Airway epithelial cell (primary cell): ENCODE data around the gene LHFPL6.

- RAMPAGE, long total RNA = no peak
These were observed 32.2 kb downstream of the RFXAP start for GRCh38 chr13:36850981-36851956.

- RAMPAGE, long total RNA = no peak
These were observed 31.3 kb downstream of the SMAD9 start for GRCh38 chr13:36888546-36889232.

GRCh38 chr13:37579017-37579571 lies 19.5 kb downstream of the POSTN start:
- RAMPAGE, long total RNA = no peak

GRCh38 chr13:37701110-37701990 lies 102.8 kb upstream of the POSTN start:
- RAMPAGE, long total RNA = no peak

- RAMPAGE, long total RNA = no peak
These were observed 674 bp upstream of the FREM2 start for GRCh38 chr13:38686203-38686602.

GRCh38 chr13:39013556-39014824 lies 23.4 kb upstream of the STOML3 start:
- RAMPAGE, long total RNA = no peak

GRCh38 chr13:39036275-39036730 lies 1.6 kb downstream of the PROSER1 start:
- RAMPAGE, long total RNA = no peak

- RAMPAGE, long total RNA = no peak
These were observed 237.8 kb downstream of the LHFPL6 start for GRCh38 chr13:39365015-39365742.

DNA sequence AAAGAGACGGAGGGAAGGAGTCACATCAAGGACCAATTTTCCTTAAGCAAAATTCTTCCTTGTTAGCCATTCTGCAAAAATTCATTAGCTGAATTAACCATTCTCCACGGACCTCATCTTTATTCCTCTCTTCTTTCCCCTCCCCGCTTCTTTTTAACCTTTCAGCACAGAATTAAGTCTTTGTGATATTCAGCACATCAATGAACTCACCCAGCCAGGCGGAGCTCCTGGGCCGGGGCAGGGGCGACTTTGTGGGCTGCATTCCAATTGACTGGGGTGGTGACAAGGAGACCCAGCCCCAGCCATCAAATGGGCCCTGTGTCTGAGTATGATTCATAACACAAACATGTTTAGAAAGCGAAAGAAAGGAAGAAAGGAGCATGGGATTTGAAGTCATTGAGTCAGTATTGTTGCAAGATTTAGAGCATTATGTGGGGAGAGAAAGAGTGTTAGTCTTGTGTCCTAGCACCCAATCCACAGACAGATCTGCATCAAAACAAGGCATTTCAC lies 185.4 kb downstream of the LHFPL6 start:
- RAMPAGE, long total RNA = no peak

GRCh38 chr13:39586904-39587674 lies 15.9 kb downstream of the LHFPL6 start:
- RAMPAGE, long total RNA = no peak

GRCh38 chr13:39603040-39603963 lies at the start of gene LHFPL6:
Gene LHFPL6, minus strand, starts transcription at chr13:39603193.
- RAMPAGE, long total RNA = no peak

DNA sequence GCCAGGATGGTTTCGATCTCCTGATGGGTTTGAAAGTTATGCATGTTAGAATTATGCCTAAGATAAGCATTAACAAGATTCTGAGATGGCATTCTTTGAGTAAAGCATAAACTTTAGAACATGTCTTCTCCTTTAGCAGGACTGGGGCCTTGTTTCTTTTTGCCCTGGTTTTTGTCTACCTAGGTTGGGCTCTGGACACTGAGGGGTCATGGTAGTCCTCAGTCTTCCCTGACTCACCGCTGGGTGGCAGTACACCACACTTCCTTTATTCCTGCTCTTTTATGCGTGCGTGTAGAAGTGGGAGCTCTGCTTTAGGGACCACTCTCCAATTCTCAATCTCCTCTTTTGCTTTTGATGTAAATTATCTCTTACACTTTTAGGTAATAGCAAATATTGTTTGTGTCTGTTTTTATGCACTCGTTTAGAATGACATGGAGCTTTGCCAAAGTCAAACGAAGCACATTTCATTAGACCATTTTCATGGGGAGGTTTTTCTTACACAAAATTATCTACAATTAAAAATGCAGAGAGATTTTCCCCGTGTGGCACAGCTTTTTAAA lies 413.8 kb downstream of the COG6 start:
- RAMPAGE, long total RNA = no peak

DNA sequence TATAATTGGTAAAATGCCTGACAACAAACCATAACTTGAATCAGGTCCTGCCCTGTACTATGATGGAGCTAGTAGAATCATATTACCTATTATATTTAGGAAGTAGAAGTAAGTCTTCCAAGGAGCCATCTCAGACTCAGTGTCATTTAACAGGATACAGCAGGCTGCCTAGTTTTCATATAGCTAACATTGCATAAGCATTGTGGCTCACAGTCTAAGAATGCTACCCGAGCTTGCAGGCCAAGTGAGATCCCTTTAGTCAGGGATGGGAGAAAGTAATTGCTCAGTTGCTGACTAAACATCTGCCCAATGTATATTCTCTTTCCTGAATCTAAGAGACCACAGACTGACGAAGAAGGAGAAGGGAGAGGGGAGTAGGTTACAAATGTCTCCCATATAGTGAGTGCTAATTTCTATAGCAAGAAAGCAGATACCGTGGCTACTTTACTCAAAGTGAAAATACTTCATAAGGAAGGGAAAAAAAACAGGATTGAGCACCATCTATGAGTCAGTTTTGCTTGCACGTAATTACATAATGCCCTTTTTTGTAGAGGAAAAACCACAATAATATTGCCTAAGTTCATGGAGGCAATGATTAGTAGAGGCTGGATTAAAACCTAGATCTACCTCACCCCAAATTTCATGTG lies 453.9 kb downstream of the COG6 start:
- RAMPAGE, long total RNA = no peak

DNA sequence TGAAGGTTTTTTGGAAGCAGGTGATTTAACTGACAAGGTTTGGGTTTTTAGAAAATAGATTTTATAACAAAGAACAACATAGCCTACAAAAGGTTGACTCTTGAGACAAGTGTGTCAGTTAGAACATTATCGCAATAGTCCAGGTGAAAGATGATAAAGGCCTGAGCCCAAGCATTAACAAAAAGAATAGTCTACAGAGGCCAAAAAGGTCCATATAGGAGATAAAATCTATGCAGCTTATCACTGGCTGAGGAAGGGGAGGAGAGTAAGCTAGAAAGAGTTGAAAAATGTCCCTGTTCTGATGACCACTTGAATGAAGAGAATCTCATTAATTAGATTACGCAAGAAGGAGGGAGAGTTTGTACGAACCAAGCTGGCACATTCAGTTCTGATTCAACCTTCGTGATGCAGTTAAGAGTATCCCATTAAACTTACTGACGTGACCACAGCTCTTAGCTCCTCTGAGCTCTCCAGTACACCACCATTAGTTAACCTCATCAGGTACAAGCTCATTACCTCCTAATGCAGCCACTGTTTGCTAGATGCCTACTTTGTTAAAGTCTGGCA lies 458.1 kb downstream of the COG6 start:
- RAMPAGE, long total RNA = no peak

DNA sequence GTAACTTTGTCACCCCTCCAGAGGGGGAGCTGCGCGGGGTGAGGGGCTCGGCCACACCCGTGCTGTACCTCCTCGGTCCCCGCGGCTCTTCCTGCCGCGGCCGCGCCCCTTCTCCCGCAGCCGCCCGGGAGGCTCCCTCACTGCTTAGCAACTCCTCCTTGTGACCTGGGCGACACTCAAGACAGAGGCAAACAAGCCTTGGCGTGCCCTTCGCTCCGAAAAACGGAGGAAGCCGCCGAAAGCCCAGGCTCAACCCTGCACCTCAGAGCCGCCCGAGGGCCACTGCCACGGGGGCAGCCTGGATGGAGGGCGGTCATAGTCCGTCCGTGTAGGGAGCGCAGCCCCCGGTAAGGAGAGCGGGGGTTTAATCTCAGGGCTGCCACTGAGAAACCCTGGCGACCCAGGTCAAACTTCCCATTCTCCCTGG lies 494.2 kb downstream of the FOXO1 start:
- RAMPAGE, long total RNA = no peak

GRCh38 chr13:40221093-40222329 lies 444.9 kb downstream of the FOXO1 start:
- RAMPAGE, long total RNA = no peak

GRCh38 chr13:40344851-40345223 lies 321.6 kb downstream of the FOXO1 start:
- RAMPAGE, long total RNA = no peak

DNA sequence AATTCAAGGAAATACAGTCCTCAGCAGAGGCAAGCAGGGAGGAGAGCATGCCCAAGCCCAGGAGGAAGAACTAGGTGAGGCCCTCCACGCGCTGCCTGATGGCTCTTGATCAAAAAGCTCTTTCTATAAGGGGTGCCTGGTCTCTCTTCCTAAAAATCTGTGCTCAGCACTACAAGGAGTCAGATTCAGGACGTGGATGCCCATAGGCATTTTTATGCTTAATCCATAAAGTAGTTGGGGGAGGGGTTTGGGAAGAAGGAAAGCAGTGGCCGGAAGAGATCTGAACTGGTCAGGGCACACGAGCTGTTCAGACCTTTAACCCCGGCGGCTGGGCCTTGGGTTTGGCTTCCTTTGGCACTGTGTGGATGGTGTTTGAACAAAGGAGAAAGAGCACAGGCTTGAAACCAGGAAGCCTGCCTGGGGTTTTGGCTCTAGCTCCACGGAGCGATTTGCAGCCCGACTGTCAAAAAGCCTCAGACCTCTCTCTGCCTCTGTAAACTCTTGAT lies 320.6 kb downstream of the FOXO1 start:
- RAMPAGE, long total RNA = no peak

GRCh38 chr13:40356524-40357148 lies 309.8 kb downstream of the FOXO1 start:
- RAMPAGE, long total RNA = no peak

DNA sequence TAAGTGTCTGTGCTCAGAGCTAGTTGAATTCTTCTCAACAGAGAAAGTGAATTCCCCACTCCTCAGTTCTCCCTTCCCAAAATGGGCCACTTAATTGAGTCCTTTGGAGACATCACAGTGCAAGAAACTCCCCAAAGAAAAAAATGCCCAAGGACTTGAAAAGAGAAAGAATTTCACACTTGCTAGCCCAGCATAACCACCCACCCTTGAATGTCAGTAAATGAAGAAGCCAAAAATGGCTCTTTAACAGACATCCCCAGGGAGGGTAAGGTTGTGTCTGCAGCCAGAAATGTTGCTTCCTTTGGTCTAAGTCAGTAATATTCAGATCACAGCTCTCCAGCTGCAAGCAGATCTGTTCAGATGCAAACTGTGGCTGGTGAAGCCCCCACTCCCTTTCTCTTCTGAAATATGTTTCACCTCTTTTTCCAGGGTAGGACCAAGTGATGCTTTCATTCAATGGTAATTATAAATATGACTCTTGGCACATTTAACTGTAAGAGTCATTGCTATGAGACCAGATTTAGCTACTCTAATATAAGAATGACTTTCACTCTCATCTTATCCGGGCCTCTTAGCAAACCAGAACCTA lies 234.4 kb downstream of the FOXO1 start:
- RAMPAGE, long total RNA = no peak